Gastrocnemius medialis (tissue), 3 donors: ENCODE data around the genes WDR91, FAM180A and MTPN.

- PRO-cap: no peak
- RAMPAGE, long total RNA, 3 experiments: no peak in any of the 3 experiments
Observed at GRCh38 chr7:134867536-134867814, 88.0 kb downstream of the CALD1 start.

- PRO-cap: no peak
- RAMPAGE, long total RNA, 3 experiments: no peak in any of the 3 experiments
Observed at GRCh38 chr7:134910847-134911390, 75.4 kb upstream of the AGBL3 start.

DNA sequence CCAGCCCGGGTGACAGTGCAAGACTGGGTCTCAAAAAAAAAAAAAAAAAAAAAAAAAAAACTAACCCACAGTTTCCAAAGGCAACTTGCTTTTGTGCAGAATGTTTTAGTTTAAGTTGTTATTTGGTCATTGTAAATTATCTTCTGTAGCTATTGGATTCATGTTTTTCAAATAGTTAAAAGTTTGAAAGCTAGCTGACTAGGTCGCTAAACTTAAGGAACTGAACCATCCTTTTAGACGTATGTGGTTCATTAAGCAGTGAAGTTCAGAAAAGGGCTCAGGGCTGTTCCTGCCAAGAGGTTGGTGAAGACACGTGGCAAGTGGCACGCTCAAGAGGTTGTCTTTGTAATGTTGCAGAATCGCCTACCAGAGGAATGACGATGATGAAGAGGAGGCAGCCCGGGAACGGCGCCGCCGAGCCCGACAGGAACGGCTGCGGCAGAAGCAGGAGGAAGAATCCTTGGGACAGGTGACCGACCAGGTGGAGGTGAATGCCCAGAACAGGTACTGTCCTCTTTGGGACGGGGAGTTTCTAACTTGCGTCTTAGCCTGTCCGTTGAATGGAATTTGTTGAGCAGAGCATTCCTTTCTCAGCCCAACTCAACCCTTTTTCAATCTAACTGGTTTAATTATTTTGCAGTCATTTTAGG is 57.8 kb upstream of the AGBL3 start:
- PRO-cap: no peak
- RAMPAGE, long total RNA, 3 experiments: no peak in any of the 3 experiments

DNA sequence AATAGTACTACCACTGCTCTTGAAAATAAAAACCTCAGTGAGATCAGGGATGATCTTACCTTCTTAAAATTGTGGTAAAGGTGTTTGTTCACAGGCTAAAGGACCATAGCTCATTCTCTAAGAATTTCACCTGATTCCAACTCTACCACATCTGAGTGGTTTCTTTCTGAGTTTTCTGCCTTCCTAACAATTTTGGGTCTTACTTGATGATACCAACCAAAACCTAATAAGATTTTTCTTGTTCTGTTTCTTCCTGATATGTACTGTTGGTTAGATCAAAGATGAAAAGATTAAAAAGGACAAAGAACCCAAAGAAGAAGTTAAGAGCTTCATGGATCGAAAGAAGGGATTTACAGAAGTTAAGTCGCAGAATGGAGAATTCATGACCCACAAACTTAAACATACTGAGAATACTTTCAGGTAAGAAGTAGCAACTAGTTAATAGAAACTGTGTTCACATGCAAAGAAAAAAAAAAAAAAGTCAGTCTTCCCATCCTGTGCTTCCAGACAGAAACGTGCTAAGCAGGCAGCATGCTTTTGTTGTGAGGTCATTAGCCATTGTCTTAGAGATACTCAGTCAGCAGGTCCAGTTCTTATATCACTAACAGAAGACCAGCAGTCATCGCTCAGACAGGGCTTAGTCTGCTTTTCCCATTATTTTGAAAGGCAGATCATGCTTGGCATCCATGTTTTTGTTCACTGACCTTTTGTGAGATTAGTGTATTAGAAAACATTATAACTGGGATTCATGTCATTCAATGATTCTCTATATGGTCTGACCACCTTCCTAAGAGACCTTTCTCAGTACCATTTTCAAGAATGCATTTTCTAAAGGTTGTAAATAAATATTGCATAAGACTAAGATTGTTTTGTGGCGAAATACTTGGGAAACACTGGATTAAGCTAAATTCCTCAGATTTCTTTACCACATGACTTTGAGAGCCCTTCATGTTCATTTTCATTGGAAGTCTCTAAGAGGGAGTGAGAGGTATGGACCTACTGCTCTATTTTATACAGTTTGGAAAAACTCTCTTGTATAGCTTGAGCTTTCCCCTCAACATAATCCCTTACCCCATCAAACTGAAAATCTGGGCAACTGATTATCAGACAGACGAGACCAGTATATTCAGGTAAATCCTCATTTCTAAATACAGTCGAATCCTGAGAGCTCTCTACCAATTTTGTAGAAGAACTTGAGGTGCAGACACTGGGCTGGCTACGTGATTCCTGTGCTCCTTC is 45.1 kb upstream of the AGBL3 start:
- PRO-cap: unidirectional peak, plus-strand start at position 596 of the sequence
- RAMPAGE, long total RNA, 3 experiments: no peak in any of the 3 experiments

DNA sequence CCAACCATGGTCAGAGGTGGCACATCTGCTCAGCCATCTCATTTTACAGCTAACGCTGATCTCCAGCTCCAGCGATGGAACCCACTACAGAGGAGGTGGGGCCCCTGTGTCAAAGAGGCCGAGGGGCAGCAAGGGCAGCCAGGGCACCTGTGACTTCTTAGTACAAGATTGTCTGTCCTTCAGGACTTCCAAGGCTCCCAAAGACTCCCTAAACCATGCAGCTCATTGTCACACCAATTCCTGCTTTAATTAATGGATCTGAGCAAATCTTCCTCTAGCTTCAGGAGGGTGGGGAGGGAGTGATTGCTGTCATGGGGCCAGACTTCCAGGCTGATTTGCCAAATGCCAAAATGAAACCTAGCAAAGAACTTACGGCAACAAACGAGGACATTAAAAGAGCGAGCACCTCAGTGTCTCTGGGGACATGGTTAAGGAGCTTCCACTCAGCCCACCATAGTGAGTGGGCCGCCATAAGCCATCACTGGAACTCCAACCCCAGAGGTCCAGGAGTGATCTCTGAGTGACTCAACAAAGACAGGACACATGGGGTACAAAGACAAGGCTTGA is 5.4 kb downstream of the CYREN start:
- PRO-cap: bidirectional peak, plus-strand start at position 87 of the sequence, minus-strand start outside the sequence
- RAMPAGE, long total RNA, 3 experiments: no peak in any of the 3 experiments

GRCh38 chr7:135206791-135207439 is 4.4 kb downstream of the WDR91 start:
- PRO-cap: no peak
- RAMPAGE, long total RNA, 3 experiments: no peak in any of the 3 experiments

- PRO-cap: bidirectional peak, plus-strand start at chr7:135211729, minus-strand start at chr7:135211520
- RAMPAGE, long total RNA, 3 experiments: start-site peak on the minus strand in 1 of 3 experiments, at chr7:135211505-135211534 at its widest, 78 reads per replicate
Observed at GRCh38 chr7:135210653-135211669, at the start of gene WDR91. Gene WDR91 (minus strand): TSS chr7:135211526.

- PRO-cap: no peak
- RAMPAGE, long total RNA, 3 experiments: no peak in any of the 3 experiments
Observed at GRCh38 chr7:135509158-135509618, 714 bp downstream of the CNOT4 start.

GRCh38 chr7:135619232-135619928 is 42.9 kb upstream of the STMP1 start:
- PRO-cap: no peak
- RAMPAGE, long total RNA, 3 experiments: start-site peak on the plus strand in 1 of 3 experiments, at chr7:135619465-135619671 at its widest, 5 reads per replicate

DNA sequence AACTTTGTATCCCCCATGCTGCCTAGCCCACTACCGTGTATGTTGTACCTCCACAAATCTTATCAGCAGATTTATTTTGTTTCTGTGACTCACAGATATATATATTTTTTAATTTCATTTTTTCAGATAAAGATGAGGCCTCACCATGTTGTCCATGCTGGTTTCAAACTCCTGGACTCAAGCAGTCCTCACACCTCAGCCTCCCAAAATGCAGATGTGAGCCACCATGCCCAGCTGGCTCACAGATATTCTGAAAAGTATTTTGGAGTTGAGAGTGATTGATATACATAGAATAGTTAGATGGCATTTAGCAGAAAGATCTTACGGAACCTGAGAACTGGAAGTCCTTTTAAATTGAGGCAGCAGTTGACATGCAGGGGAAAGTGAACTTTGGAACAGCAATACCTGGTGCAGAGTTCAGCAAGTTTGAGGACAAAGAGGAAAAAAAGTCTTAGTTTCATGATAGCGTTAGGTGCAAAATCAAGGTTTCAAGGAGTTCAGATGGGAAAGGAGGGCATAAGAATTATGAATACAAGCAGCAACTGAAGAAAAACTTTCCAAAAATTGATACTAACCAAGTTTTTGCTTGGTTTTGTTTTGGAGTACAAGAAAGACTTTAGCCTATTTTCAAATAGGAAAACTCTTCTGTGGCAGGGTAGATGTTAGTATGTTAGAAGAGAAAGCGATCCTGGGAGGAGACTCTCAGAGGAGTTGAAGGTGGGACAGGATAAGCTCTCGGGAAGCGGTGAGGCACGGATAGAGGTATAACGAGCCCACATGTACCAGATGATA is 28.1 kb upstream of the STMP1 start:
- PRO-cap: no peak
- RAMPAGE, long total RNA, 3 experiments: no peak in any of the 3 experiments

DNA sequence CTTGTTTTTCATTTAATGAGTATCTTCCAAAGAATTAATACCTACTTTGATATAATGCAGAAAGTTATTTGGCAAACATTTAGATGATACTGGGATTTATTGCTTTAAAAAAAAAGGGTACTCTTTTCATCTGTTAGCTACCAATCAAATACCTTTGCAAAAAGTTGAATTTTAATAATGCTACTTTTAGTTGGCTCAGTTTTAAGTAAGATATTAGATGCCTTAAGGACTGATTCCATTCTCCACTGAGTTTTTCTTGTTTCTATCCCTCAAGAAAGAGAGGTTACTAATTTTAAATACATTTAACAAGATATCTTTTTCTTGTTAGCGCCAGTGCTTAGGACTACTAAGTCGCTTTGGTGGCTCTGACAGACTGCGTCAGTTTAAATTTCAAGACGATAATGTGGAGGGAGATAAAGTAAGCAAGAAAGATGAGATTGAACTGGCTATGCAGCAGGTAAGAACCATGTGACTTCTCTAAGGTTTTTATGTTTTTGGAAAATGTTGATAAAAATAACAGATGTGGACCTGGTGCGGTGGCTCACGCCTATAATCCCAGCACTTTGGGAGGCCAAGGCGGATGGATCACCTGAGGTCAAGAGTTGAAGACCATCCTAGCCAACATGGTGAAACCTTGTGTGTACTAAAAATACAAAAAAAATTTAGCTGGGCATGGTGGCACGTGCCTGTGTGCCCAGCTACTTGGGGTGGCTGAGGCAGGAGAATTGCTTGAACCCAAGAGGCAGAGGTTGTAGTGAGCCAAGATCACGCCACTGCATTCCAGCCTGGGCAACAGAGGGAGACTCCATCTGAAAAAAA is 24.5 kb upstream of the STMP1 start:
- PRO-cap: no peak
- RAMPAGE, long total RNA, 3 experiments: start-site peak on the plus strand in 1 of 3 experiments, centred at position 697 of the sequence, 8 reads per replicate

DNA sequence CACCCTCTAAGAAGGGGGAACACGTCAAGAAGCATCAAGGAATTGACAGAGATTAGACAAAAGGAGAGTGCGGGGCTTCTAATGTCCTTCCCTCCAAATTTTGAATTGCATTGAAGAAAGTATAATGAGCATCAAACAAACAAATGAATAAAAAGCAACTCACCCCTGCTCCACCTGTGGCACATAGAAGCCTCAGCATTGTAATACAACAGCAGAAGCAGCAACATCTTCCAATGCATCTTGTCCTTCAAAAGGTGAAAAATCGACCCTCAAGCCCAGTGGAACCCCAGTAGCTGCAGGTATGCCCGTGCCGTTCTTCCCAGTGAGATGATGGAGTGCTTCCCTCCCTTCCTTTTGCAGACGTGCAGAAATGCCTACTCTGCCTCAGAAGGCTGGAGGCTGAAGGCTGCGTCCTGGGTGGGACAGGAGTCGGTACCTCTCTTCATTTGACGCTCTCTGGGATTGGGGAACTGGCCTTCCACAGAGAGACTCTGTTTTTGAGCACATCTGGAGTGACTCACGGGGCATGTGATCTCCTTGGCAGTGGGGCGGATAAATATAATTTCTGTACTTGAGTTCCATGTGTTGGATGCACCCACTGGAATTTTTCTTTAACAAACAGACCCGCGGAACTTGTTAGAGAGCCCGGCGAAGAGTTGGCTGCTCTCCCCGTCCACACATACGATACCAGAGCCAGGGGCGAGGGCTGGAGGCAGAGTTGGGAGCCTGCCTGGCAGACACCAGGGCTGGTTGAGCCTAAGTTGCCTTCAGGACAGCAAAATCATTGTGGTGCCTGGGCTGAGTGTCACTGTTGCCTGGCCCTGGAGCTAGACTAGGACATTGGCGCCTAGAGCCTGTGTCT is at the start of gene FAM180A:
FAM180A (minus strand) TSS at position 472 of the 862 bp plus-strand sequence.
- PRO-cap: no peak
- RAMPAGE, long total RNA, 3 experiments: no peak in any of the 3 experiments

- PRO-cap: no peak
- RAMPAGE, long total RNA, 3 experiments: no peak in any of the 3 experiments
Observed at GRCh38 chr7:135800369-135800938, 51.8 kb upstream of the FAM180A start.

- PRO-cap: no peak
- RAMPAGE, long total RNA, 3 experiments: no peak in any of the 3 experiments
Observed at GRCh38 chr7:135841849-135842048, 93.1 kb upstream of the FAM180A start.

DNA sequence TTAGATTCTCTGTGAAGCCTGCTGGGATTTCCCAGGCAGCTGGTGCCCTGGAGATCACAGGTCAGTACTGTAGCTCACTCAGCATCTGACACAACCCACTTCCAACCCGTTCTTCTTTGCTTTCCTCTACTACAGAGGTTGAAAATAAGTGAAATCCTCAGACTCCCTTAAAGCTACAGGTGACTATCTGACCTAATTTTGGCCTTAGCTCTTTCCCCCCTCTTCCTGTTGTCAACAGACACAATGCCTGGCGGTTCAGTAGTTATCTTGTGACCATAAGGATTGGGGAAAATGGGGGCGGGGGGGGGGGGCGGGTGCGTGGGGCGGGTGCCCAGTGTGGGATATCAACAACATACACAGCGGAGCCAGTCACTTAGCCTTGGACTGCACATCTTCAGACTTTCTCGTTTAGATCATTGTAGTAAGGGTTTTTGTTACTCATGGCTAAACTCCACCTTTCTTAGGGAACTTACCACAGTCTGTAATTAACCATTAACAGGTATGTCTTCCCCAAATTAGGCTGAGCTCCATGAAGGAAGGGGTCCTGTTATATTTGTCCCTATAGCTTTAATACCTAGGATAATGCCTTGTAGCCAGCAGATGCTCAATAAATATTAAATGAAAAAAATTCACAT is 37.8 kb downstream of the MTPN start:
- PRO-cap: no peak
- RAMPAGE, long total RNA, 3 experiments: no peak in any of the 3 experiments

DNA sequence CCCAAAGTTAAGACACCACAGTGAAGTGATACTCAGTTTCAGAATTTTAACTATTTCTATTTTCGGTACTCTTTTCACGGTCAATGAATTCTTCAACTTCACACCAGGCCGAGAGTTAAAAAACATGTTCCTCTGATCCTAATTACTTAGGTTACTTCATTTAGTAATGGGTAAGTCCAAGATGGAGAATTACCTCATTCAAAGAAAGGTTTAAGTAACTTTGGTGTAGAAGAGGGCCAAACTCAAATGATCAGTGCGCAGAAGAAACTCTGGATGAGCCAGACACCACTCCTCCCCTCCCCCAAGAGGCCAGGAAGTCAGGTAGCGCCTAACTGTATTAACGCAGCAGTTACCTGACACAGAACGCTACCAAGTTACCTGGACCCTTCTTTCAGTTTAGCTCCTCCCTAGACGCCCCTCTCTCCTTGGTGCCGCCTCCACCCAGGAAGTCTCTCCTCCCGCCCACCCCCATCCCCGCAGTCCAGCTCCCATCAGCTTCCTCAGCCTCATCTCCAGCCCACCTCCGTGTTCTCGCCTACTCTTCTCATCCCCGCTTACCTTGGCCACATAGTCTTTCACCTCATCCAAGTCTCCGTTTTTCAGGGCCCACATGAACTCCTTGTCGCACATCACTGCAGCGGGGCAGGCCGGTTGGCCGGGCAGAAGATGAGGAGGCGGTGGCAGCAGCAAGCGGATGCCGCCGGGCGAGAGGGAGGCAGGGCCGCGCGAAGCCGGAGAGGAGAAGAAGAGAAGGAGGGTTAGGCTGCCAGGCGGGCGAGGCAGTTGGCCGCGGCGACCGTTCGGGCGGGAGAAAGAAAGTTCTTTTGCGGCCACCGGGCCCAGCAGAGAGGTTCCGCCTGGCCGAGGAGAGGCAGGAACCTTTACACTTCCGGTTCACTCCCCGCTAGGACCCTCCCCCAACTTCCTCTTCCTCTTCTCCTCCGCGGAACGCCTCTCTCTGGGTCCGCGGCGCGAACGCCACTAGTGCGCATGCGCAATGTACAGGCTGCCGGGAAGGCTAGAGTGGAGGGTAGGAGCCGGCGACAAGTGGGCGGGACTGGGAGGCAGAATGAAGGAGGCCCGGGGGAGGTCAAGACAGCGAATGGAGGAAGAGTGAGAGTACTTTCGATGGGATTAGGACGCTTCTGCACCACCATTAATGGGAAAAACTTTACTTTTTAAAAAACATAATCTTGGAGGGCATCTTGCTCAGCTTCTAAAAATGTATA is at the start of gene MTPN:
MTPN (minus strand) TSS at position 889 of the 1,229 bp plus-strand sequence.
- PRO-cap: bidirectional peak, plus-strand start at position 1,004 of the sequence, minus-strand start at position 866 of the sequence
- RAMPAGE, long total RNA, 3 experiments: start-site peak on the minus strand in 3 of 3 experiments, centred at positions 667 to 916 of the sequence, 27 to 313 reads per replicate

DNA sequence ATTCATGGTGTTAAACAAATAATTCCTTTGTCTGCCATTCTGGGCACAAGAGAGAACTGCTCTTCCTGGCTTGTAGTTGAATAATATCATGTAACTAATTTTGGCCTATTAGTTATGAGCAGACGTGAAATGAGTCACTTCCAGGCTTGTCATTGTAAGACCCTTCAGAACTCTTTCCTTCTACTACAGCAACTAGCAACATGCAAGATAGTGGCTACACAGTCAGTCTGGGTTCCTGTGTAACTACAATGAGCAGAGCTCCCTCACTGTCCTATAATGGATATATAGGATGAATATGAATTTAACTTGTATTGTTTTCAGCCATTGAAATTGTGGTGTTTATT is 2.8 kb upstream of the MTPN start:
- PRO-cap: bidirectional peak, plus-strand start at position 183 of the sequence, minus-strand start at position 85 of the sequence
- RAMPAGE, long total RNA, 3 experiments: no peak in any of the 3 experiments

DNA sequence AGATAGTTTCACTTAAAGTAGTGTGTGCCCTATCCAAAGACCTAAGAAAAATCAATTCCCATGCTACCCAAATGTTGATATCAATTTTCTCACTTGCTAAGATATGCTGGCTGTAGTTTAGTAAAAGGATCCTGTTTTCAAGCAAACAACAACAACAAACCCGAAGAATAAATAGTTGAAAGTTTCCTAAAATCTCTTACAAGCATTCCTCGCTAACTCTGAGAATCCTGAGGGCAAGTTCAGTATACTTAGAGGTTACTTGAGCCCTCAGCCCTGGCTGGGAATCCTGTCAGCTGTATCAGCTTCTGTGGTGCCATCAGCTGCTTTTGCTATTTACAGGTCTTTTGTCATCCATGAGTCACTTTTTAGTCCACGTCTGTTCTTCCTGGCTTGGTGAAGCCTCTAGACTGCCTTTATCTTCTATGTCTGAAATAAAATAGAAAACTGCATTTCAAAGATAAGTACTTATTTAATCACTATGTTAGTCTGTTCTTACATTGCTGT is 59.8 kb upstream of the MTPN start:
- PRO-cap: bidirectional peak, plus-strand start at position 368 of the sequence, minus-strand start at position 288 of the sequence
- RAMPAGE, long total RNA, 3 experiments: no peak in any of the 3 experiments

- PRO-cap: no peak
- RAMPAGE, long total RNA, 3 experiments: no peak in any of the 3 experiments
Observed at GRCh38 chr7:136830992-136831867, 37.2 kb upstream of the CHRM2 start.

GRCh38 chr7:137268278-137268851 is 75.2 kb downstream of the PTN start:
- PRO-cap: no peak
- RAMPAGE, long total RNA, 3 experiments: no peak in any of the 3 experiments